Peyer's patch (tissue), 4 donors: ENCODE measurements around a stretch of chr3.

GRCh38 chr3:11581-12085, 184.9 kb upstream of the CHL1 start:
- PRO-cap: no peak
- RAMPAGE, long total RNA, 4 experiments: no peak in any of the 4 experiments

DNA sequence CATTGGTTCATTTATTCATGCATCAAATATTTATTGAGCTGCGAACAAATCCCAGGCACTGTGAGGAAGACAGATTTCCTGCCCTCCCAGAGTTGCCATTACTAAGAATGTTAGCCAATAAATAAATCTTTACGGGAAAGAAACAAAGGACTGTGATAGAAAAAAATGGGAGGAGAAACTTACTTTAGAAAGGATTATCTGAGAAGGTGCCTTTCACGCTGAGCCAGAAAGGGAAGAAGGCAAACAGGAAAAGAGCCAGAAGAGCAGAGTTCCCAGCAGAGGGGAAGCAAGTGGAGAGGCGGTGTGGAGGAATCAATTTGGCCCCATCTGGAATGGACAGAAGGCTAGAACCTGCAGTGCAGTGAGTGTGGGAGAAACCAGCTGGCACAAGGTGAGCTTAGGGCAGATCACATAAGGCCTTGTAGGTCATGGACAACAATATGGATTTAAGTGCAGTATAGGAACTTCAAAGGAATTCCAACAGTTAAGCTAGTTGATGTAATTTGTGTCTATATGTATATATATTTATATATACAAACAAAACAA, 20.8 kb downstream of the CHL1 start:
- PRO-cap: no peak
- RAMPAGE, long total RNA, 4 experiments: no peak in any of the 4 experiments

- PRO-cap: no peak
- RAMPAGE, long total RNA, 4 experiments: no peak in any of the 4 experiments
Measured at GRCh38 chr3:2861190-2861482, 249.0 kb downstream of the IL5RA start.

DNA sequence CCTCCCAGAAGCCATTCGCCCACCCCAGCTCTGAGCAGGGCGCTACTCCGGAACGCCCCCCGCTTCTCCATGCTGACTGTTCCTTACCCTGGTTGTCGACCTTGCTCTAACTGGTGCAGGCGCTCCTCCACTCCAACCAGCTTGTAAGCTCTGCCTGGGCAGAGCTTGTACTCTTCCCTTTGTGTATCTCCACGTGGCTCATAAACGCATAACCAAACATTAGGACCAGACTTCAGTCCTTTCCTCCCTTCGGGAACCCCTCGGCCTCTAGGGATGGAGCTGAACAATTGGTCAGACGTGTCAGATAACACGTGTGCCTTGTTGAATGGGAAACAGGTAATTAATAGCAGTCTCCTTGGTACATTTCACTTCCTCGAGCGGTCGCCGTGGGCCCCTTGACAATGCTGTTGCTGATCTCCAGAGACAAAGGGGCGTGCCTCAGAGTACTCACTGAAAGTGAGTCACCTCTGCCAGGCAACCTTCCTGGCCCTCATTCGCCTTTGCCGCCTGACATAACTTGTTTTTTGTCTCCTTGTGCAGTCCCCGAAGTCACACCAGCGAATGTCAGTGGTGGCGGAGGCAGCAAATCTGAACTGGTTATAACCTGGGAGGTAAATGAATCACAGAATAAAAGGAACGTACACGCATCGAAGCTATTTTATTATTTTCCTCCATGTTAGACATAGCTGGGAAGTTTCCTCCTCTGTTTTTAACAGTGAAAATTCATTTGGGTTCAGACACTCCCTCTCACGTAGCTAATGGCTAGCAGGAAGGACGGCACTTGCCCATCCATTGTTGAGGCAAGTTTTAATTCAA, 71.6 kb downstream of the IL5RA start:
- PRO-cap: no peak
- RAMPAGE, long total RNA, 4 experiments: no peak in any of the 4 experiments

GRCh38 chr3:4306882-4307505, 3.8 kb downstream of the SETMAR start:
- PRO-cap: no peak
- RAMPAGE, long total RNA, 4 experiments: no peak in any of the 4 experiments

DNA sequence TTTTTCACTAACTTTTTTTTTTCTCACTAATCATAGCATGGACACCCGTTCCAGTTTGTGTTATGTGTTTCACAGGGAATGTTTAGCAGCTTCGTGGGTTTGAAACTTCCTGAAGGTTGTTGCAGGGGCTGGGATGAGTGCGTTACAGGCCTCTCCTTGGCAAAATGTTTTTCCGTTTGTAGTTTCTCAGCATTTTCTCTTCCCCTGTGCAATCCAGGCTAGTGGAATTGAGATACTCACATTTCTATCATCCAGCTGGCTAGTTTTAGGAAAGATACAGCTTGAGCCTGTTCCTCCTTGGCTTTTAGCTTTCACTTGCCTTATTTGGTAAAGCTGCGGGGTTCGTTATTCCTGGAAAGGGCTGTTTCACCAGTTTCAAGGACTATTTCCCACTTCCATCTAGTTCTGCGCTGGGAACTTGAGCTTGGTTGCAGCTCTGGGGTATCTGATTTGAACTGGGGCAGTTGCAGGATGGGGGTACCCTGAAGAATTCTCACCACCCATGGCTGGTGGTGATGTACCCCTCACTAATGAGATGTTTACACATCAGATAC, 90.3 kb downstream of the ITPR1 start:
- PRO-cap: bidirectional peak, plus-strand start at position 402 of the sequence, minus-strand start at position 166 of the sequence
- RAMPAGE, long total RNA, 4 experiments: no peak in any of the 4 experiments

GRCh38 chr3:4688330-4688852, 195.2 kb downstream of the ITPR1 start:
- PRO-cap: no peak
- RAMPAGE, long total RNA, 4 experiments: no peak in any of the 4 experiments

DNA sequence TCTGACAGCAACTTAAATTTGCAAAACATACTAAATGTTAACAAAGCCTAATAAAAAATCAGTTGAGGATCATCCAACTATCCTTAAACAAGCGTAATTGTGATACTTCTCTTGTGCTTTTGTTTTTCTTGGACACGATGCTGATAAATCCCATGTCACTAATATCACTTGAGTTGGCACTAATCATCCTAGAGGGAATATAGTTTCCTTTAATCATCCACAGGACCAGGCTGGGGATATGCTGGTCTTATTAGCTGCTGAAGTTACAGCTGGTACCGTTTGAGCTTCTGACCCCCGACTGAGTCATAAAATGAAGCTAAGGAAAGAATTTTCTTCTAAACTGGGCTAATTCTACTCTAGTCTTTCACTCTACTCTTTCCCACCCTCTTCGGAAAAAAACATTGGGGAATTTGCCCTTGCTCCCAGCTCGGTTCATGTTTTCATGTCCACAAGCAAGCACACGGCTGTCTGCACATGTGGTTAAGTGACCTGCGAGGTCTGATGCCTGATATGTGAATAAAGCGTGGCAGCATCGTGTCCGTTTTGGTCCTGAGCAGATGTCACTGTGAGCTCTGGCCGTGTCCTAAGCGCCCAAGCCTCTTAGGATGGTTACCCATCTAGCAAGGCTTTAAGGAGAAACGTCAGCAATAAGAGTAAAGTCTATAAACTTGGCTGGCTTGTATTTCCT, 223.6 kb downstream of the ITPR1 start:
- PRO-cap: no peak
- RAMPAGE, long total RNA, 4 experiments: no peak in any of the 4 experiments

GRCh38 chr3:4723938-4724855, 231.0 kb downstream of the ITPR1 start:
- PRO-cap: no peak
- RAMPAGE, long total RNA, 4 experiments: no peak in any of the 4 experiments

- PRO-cap: no peak
- RAMPAGE, long total RNA, 4 experiments: no peak in any of the 4 experiments
Measured at GRCh38 chr3:4729374-4729707, 236.2 kb downstream of the ITPR1 start.

- PRO-cap: no peak
- RAMPAGE, long total RNA, 4 experiments: no peak in any of the 4 experiments
Measured at GRCh38 chr3:4776954-4777775, 202.1 kb upstream of the BHLHE40 start.

DNA sequence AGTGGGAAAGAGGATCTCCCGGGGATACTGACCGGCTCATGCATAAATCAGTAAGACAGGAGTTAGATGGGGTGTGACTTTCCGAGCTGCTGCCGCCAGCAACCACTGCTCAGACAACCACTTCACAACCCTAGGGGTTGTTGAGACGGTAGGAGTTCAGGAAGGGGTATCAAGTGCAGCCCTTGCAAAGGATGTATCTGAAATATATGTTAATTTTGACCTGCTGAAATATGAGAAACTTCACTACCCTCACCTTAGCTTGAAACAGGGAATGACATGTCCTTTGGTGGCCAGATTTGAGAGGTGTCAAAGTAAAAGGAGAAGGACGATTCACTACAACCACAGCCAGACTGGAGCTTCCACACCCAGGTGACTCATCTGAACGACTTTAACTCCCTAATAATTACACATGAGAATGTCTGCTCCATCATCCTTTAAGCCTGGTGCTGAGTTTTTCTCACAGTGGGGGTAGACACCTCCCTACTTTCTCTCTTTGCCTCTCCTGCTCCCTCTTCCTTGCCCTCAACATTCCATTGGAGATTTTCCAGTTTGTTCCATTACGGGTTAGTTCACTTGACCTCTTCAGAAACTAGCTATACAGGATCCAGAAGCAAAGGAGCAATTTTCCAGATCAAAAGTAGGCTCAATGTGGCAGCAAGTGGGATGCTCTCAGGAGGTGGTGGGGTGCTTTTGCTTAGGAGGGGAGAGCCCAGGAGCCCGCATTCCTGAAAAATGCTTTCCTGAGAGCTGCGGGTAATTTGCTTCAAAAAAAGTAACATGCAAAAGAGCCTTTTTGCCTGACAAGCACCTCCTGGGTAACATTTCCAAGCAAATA, 154.3 kb upstream of the BHLHE40 start:
- PRO-cap: unidirectional peak, minus-strand start at position 352 of the sequence
- RAMPAGE, long total RNA, 4 experiments: no peak in any of the 4 experiments

DNA sequence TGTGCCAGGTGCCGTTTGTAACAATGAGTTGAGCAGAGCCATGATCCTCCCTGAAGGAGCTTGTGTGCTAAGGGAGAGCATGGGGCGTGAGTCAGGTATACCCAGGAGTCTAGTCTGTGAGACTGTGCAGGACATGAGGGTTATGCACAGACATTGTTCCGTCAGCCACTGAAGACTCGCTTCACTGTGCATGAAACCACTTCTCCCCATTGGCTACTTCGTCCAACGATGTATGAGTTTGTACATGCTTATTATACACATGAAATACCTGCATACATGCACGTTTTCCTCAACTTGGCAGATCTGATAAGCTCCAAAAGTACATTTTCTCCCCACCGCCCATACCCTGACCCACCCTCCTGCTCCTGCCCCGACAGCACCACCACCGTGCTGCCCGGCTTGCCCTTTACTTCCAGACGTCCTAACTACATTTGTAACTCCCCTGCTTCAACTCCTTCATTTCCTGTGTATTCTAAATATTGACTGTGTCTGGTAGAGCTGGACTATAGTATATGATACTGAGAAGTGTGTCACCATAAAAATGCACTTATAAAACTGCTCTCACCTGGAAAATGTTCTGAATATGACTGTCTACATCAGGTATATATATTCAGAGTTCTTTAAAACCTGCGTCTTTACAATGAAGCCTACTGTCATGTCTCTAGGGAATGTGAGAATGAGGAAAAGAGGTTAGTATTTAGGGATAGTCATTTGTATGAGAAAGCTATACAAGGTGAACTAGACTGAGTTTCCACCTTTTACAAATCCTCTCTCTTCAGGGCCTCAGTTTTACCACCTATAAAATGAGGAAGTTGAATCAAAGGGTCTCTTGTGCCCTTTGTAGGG, 152.2 kb upstream of the BHLHE40 start:
- PRO-cap: no peak
- RAMPAGE, long total RNA, 4 experiments: no peak in any of the 4 experiments

DNA sequence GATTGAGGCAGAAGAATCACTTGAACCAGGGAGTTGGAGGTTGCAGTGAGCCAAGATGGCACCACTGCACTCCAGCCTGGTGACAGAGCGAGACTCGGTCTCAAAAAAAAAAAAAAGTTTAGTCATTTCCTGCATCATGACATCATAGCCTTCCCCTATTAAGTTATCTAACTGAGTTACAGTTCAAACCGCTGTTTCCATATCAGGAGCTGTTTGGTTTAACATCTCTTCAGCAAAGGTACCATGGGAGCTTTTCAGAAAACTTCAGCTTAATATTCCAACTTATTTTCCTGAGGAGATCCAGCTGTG, 77.5 kb upstream of the BHLHE40 start:
- PRO-cap: no peak
- RAMPAGE, long total RNA, 4 experiments: no peak in any of the 4 experiments

DNA sequence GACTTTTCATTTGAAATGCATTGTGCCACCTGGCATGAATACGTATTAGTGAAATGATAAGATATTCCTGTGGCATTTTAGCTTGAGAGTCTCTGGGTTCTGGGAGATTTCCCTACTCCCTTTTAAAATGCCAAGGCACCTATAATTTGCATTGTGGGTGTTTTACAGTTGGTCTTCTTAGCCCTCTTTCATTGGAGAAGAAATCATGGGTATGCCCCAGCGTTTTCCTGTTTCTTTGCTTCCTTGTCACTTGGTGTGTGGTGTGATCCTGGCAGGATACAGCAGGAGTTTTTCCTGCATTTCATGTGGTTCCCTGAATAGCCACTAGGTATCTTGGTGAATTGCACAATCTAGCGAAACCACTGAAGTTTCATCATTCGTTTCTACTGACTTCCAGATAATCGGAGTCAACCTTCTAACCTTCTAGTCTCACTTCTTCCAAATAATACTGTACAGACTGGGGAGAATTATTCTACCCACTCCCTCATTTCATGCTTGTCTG, 2.5 kb downstream of the BHLHE40 start:
- PRO-cap: bidirectional peak, plus-strand start at position 376 of the sequence, minus-strand start at position 252 of the sequence
- RAMPAGE, long total RNA, 4 experiments: no peak in any of the 4 experiments

- PRO-cap: bidirectional peak, plus-strand start at chr3:4984197, minus-strand start at chr3:4984234; bidirectional peak, plus-strand start at chr3:4984414, minus-strand start at chr3:4984322
- RAMPAGE, long total RNA, 4 experiments: no peak in any of the 4 experiments
Measured at GRCh38 chr3:4983869-4984601, 4.8 kb downstream of the BHLHE40 start.

DNA sequence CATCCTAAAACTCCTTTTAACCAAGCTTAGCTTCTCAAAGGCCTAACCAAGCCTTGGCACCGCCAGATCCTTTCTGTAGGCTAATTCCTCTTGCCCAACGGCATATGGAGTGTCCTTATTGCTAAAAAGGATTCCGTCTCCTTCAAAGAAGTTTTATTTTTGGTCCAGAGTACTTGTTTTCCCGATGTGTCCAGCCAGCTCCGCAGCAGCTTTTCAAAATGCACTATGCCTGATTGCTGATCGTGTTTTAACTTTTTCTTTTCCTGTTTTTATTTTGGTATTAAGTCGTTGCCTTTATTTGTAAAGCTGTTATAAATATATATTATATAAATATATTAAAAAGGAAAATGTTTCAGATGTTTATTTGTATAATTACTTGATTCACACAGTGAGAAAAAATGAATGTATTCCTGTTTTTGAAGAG, 5.4 kb downstream of the BHLHE40 start:
- PRO-cap: no peak
- RAMPAGE, long total RNA, 4 experiments: no peak in any of the 4 experiments

DNA sequence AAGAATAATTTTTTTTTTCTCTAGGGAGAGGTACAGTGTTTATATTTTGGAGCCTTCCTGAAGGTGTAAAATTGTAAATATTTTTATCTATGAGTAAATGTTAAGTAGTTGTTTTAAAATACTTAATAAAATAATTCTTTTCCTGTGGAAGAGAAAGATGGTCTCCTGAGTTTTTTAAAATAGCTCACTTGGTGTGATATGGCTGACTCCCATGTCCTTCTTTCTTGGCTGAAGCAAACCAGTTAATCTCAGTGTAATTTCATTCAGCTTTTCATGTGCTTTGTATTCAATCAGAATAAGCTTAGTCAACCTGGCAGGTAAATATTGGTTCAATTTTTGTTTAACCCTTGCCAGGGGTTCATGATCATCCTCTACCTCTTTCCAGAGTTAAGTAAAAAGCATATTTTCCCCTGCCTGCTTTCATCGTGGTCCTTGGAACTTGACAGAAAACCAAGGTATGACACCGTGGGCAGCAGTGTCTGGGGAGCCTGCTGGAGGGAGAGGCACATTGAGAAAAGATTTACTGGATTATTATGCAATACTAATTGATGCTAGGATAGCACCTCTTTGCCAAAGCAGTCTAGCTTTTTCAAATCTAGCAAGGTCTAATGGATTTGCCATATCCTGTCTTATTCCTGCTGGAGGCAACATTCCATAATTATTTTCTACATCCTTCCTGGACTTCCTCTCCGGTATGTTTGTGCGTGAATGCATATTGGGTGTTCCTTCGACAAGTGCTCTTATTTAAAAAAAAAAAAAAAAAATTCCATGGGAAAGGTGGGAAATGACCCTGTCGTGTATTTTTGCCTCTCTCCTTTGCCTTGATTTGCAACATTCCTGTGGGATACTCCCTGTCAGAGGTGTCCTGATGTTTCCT, 6.0 kb downstream of the BHLHE40 start:
- PRO-cap: no peak
- RAMPAGE, long total RNA, 4 experiments: no peak in any of the 4 experiments

DNA sequence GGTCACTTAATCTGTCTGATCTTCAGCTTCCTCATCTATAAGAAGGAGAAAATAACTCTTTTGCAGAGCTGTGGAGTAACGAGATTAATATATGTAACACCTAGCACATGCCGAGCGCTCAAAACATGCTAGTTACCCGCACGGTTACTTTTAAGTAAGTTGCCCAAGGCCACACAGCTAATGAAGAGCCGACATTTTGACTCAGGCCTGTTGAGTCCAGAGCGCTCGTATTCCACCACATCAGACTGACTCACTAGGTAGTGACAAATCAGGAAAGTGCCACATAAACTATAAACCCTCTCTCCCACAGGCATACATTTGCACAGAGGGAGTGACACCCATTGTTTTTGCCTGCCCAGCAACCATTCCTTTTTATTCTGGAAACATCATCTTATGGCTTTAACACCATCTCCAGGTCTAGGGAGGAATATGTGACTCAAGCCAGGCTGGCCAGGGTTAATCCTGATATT, 42.4 kb downstream of the BHLHE40 start:
- PRO-cap: no peak
- RAMPAGE, long total RNA, 4 experiments: no peak in any of the 4 experiments

- PRO-cap: no peak
- RAMPAGE, long total RNA, 4 experiments: no peak in any of the 4 experiments
Measured at GRCh38 chr3:5023051-5023957, 44.1 kb downstream of the BHLHE40 start.